PFSK-1 (cell line): Measurements from ENCODE around the genes PPIAL4D and LIX1L.

- RRBS: no CpG with 5 or more reads among the region's 2 CpGs
Observed at GRCh38 chr1:120461113-120461435, 46.2 kb downstream of the NBPF8 start.

DNA sequence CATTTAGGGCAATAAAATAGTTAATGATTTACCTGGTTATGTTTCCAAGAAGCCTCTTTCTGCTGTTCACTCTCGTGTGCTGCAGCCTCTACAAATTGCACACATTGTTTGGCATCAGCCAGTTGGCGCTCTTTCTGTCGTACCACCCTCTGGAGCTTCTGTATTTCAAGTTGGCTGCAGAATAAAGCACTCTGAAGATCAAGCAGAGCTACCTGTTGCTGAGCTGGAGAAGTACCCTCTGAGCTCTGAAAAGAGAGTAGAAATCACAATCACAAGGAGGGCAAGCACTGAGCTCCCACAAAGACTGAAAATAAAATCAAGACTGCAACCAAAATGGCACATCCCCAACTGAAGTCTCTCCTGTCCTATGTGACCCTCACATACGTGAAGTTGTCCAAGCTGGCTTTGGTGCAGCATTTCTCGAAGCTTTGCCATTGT, 133.4 kb downstream of the NBPF8 start:
- RRBS: no CpG with 5 or more reads among the region's 5 CpGs

DNA sequence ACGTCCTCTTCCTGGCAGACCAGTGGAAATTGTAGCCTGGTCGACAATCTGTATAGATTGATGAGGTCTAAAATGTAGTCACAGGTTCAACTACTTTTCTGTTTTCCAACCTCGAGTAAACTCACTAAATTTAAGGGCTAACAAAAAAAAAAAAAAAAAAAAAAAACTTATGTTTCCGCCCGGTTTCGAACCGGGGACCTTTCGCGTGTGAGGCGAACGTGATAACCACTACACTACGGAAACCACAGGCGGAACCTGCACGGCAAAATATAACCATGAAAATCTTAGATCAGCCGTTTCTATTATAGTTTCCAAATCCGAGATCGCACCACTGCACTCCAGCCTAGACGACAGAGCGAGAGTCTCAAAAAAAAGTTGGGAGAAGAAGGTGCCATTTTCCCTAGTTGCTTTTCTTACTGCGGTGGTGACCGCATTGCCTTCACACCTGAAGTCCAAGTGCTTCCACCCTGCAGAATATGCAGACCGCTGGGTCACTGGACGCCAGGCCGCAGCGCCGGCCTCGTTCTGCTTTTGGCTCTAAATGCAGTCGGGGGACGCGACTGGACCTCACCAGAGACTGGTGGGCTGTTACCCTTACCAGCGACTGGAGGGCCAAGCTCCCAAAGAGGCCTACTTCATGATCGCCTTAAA, 131.1 kb downstream of the PPIAL4A start:
- RRBS: no CpG with 5 or more reads among the region's 32 CpGs

DNA sequence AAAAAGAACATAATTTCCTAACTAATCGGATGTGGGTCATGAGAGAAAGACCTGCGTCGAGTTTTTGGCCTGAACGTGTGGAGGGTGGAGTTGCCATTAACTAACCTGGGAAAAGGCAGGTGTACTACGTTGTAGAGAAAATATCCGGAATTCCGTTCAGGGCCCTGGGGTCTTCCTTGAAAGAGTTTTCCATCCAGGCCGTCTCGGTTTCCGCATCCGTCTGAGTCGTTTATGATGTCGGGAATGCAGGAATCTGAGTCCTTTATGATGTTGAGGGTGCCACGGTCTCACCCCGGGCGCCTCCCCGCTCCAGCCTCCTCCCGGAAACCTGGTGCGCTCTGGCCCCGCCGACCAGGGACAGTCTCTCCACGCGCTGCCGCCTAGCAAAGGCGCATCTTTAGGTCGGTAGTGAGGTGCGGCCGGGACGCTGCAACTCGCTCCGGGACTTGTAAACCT, 132.2 kb downstream of the FAM72B start:
- RRBS: no CpG with 5 or more reads among the region's 31 CpGs

DNA sequence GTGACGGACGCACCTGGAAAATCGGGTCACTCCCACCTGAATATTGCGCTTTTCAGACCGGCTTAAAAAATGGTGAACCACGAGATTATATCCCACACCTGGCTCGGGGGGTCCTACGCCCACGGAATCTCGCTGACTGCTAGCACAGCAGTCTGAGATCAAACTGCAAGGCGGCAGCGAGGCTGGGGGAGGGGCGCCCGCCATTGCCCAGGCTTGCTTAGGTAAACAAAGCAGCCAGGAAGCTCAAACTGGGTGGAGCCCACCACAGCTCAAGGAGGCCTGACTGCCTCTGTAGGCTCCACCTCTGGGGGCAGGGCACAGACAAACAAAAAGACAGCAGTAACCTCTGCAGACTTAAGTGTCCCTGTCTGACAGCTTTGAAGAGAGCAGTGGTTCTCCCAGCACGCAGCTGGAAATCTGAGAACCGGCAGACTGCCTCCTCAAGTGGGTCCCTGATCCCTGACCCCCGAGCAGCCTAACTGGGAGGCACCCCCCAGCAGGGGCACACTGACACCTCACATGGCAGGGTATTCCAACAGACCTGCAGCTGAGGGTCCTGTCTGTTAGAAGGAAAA, 217.0 kb downstream of the SRGAP2C start:
- RRBS: no CpG with 5 or more reads among the region's 17 CpGs

- RRBS: no CpG with 5 or more reads among the region's 1 CpG
Observed at GRCh38 chr1:121458677-121459170, 273.9 kb downstream of the SRGAP2C start.

DNA sequence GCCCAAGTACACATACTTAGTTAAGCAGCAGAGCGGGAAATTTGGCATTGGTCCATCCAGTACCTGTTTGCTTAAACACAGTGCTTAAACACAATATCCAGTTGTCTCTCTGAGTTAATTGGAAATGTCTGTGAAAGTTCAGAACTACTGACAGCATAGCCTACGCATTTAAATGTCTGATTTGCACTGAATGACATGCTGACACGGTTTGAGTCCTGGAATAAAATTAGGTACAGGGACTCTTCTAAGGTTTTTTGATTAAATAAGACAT, 337.4 kb downstream of the SRGAP2C start:
- RRBS: no CpG with 5 or more reads among the region's 3 CpGs

- RRBS: no CpG with 5 or more reads among the region's 2 CpGs
Observed at GRCh38 chr1:121551337-121552010, 366.7 kb downstream of the SRGAP2C start.

DNA sequence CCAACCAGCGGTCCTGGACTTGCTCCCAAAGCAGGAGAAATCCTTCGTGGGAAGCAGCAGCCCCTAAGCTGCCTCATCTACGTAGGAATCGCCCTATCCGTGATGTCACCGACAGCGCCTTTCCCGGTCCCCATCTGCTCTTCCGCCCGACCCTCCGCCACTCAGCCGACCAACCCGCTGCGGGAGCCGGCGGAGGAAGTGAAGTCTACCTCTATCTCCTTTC, 206.1 kb downstream of the H3-7 start:
- RRBS: 16% methylated on average over 8 of the region's 16 CpGs

GRCh38 chr1:144418805-144419491, 42.5 kb downstream of the NBPF15 start:
- RRBS: no CpG with 5 or more reads among the region's 49 CpGs

GRCh38 chr1:144546133-144547221, 46.2 kb upstream of the PPIAL4F start:
- RRBS: no CpG with 5 or more reads among the region's 40 CpGs

- RRBS: no CpG with 5 or more reads among the region's 25 CpGs
Observed at GRCh38 chr1:144552064-144552472, 40.6 kb upstream of the PPIAL4F start.

- RRBS: no CpG with 5 or more reads among the region's 26 CpGs
Observed at GRCh38 chr1:145156741-145157274, 61.0 kb downstream of the FAM72D start.

GRCh38 chr1:145242076-145242448, at the start of gene PPIAL4D:
Gene PPIAL4D (minus strand): TSS chr1:145242174.
- RRBS: no CpG with 5 or more reads among the region's 4 CpGs

DNA sequence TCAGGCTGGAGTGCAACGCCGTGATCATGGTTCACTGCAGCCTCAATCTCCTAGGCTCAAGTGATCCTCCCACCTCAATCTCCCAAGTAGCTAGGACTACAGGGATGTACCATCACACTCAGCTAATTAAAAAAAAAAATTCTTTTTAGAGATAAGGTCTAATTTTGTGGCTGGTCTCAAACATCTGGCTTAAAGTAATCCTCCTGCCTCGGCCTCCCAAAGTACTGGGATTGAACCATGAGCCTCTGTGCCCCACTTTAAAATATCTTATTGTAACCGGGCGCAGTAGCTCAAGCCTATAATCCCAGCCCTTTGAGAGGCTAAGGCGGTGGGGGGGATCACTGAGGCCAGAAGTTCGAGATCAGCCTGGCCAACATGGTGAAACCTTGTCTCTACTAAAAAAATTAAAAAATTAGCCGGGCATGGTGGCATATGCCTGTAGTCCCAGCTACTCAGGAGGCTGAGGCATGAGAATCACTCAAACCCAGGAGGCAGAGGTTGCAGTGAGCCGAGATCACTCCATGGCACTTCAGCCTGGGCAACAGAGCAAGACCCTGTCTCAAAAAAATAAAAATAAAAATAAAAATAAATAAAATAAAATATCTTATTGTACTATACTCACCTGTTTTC, 48.3 kb downstream of the RNF115 start:
- RRBS: no CpG with 5 or more reads among the region's 9 CpGs

GRCh38 chr1:145886517-145887131, 958 bp upstream of the ANKRD35 start:
- RRBS: no CpG with 5 or more reads among the region's 17 CpGs

DNA sequence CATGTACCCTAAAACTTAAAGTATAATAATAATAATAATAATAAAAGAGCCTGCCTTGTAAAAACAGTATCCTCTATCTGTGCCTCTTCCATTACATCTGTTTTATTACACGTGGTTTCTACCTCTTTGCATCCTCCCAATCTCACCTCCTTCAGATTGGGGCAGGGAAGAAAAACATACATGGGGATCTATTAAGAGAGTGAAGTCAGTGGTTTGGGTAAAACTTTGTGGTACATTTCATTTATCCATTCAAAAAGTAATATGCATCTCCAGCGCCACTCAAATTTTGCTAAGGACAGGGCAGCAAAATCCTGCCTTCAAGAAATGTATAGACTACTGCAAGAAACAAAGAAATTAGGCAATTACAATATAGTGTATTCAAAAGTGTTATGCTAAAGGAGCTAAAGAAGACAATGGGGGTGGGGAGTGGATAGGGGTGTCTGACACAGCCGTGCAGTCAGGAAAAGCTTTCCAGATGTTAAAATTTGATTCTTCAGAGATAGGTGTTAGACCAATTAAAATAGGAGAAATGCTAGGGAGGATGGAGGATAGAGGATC, 2.4 kb upstream of the PEX11B start:
- RRBS: no CpG with 5 or more reads among the region's 3 CpGs

GRCh38 chr1:145957273-145958380, at the start of gene LIX1L:
Gene LIX1L (minus strand): TSS chr1:145958017.
- RRBS: 1% methylated on average over 9 of the region's 60 CpGs

- RRBS: no CpG with 5 or more reads among the region's 10 CpGs
Observed at GRCh38 chr1:145977215-145978052, 12.9 kb downstream of the POLR3GL start.

- RRBS: no CpG with 5 or more reads among the region's 3 CpGs
Observed at GRCh38 chr1:145983812-145984360, 12.5 kb downstream of the TXNIP start.